ENCODE measurements around the gene NEUROG3.

DNA sequence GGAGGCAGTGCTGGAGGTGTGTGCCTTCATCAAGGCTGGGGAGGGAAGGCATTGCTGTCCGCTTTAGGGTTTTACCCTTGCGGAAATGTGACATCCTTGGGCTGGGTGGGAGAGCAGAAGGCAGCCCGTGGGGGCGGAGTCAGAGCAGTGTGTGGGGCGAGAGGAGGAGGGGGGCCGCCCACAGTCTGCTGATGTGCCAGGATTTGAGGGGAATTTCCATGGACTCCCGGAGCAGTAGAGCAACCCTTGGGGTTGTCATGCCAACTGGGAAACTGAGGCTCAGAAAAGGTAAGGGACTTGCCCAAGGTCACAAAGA, 22.1 kb downstream of the TSPAN15 start:
- PRO-cap, 2 experiments, result peak in 1 of 2 experiments; most common minus-strand start position 89 of the sequence (in 1)

GRCh38 chr10:69573323-69573807, at the start of gene NEUROG3:
Gene NEUROG3, minus strand, starts transcription at chr10:69573422.
- PRO-cap, 2 experiments, result no peak in any of the 2 experiments

DNA sequence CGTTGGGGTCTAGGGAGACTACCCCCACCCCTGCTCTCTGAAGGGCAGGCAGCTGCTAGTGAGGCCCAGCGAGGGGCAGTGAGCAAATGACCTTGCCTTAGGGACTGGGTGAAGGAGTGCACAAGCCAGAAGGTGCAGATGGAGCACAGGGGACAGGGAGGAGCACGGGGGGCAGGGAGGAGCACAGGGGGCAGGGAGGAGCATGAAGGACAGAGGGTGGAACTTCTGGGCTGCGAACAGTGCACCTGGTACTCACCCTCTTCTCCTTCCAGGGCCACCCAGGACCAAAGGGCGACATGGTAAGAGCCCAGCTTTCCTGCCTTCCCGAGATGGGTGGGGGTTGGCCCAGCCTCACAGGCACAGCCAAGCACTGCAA, 87.4 kb downstream of the COL13A1 start:
- PRO-cap, 2 experiments, result no peak in any of the 2 experiments

GRCh38 chr10:69911494-69911838, 109.8 kb downstream of the COL13A1 start:
- PRO-cap, 2 experiments, result no peak in any of the 2 experiments

DNA sequence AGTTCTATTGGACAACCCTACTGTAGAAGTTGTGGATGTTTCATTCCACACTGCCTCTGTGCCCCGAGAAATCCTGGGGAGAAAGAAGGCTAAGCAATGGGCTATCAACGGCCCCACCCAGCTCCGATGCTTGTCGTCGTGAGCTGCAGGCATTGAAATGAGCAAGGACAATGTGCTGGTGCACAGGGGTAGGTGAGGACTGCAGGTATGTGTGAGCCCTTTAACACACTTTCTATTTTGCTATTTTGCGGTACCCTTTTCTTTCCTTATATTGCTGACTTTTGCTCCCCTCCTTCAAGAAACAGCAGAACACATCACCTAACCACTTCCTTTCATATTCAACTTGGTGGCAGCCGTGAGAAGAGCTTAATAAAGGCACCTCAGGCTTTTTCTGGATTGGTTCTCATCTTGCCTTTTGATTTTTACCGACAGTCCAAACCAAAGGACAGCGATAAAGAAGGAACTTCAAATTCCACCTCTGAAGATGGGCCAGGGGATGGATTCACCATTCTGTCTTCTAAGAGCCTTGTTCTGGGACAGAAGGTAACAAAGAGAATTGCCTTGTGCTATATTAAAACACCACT, 39.2 kb downstream of the AIFM2 start:
- PRO-cap, 2 experiments, result no peak in any of the 2 experiments

GRCh38 chr10:70126568-70126902, 6.1 kb downstream of the AIFM2 start:
- PRO-cap, 2 experiments, result no peak in any of the 2 experiments

DNA sequence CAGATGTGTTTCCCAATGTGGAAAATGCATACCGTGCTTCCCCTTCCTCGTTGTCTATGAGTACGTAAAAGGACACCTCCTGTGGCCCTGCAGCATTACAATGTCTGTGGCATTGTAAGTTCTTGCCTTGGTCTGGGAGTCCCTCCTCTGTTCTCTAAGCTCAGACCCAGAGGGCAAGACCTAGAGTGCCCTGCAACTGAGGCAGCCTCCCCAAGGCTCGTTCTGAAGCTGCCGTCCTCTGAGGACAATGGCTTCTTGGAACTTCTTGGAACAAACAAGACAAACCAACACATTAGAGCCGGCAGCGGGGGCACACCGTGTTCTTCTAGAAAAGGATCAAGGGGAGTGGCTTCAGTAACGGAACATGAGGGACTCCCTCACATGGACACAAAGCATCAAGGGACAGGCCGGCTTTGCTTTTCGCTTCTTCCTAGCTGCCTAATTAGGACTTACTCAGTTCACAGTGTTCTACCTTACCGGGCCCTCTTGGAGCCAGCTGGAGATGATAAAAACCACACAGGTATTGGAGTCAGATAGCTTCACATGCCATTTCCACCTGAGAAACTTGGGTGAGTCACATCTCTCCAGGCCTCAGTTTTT, 20.9 kb upstream of the PPA1 start:
- PRO-cap, 2 experiments, result no peak in any of the 2 experiments

GRCh38 chr10:70296396-70297013, 12.7 kb upstream of the NPFFR1 start:
- PRO-cap, 2 experiments, result peak in 1 of 2 experiments; most common plus-strand start chr10:70296787 (in 1); most common minus-strand start chr10:70296599 (in 1)

DNA sequence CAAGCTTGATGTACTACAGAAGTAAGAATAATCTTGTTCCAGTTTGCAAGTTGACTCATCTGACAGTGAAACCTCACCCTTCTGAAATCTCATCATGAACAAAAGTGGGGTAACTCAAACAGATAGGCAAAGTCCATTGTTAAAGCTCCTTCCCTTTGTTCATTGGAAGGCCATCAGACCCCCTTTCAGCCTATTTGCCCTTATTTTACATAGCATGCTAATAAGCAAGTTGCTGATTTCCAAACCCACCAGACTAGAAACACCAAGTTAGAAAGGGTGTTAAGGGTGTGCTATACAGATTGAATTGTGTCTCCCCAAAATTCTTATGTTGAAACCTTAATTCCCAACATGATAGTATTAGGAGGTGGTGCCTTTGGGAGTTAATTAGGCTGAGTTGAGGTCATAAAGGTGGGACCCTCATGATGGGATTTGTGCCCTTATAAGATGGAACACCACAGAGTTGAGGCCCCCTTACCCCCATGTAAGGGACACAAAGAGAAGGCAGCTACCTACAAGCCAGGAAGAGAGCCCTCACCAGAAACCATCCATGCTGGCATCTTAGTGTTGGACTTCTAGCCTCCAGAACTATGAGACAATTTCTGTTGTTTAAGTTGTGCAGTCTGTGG, 13.9 kb downstream of the EIF4EBP2 start:
- PRO-cap, 2 experiments, result no peak in any of the 2 experiments

DNA sequence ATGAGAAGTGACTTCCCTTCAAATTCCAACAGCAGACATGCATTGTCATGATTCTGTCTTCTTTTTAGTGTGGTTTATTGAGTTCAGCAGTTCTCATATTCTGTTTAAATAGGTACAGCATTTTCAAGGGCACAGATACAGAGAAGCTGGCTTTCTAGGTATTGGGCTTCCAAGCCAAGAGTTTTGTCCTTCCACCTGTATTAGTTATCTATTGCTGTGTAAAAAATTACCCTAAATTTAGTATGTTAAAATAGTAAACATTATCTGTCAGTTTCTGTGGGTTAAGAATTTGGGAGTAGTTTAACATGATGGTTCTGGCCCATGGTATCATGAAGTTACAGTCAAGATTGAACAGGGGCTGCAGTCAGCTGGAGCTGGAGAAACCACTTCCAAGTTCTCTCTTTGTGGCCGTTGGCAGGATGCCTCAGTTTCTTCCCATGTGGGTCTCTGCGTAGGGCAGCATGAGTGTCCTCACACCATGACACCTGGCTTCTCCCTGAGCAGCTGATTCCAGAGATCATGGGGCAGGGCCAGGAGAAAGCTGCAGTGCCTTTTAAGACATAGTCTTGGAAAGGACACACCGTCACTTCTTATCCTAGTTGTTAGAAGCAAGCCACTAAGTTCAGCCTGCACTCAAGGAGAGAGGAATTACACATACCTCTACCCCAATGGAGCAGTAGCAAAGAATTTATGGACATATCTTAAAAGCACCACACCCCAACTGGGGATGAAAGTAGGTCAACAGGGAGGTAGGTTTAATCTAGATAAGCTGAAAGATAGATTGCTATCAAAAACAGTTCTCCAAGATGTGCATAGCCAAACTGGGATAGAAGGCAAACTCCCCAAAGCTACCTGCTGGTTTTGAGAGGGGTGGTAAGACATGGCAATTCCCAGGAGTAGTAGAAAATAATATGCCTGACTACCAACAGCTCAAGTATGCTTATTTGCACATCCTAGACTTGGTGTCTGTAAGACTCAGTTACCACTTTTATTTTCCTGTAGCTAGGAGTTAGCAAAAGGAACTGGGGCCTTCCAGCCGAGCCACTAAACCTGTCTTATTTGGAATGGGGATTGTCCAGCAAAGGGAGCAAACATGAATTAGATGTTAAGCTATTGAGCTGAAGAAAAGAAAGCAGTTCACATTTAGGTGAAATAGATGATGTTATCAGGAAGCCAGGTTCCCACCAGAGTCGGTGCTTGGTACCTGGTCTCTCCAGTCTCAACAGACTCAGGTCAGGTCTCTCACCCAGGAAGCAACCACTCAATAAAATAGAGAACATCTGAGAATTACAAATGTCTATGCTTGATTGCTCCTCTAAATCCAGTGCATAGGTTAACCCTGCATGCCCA, 16.3 kb downstream of the NODAL start:
- PRO-cap, 2 experiments, result no peak in any of the 2 experiments

DNA sequence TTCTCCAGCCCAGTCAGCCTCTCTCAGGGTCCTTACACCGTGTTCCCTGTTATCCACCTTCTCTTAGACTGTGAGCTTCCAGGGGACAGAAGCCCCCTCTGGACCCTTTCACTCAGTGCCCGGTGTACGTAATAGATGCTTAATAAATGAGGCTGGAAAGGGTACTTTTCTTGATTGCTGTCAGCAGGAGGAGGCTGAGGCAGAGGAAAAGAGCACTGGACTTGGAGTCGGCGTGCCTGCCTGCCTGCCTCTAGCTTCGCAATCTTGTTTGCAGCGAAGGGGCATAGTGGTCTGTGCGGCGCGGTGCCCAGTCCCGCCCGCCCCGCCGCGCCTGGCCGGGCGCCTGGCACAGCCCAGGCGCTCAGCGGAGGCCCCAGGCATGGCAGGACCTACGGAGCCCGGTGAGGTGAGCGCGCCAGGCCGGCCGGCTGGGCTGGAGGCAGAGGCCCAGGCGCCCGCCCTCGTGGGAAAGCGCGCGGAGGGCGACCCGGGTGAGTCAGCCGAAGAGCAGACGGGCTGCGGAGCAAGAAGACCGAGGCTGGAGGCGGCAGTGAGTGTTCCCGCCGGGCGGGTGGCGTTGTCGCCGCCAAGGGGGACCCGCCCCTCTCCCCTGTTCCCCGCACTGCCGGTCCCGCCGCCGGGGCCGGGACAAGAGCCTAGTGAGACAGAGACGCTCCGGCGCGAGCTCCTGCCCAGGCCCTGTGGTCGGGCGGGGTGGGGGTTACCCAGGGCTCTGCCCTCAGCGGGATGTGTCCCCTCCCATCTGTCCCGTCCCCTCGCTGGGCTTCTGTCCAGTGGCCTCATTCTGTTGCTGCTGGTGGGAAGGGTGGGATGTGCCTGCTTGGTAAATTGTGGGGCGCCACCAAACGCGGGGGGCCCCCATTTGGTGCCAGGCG, 16.8 kb upstream of the NODAL start:
- PRO-cap, 2 experiments, result peak in 2 of 2 experiments; most common plus-strand start position 469 of the sequence (in 1); most common minus-strand start position 252 of the sequence (in 1)

DNA sequence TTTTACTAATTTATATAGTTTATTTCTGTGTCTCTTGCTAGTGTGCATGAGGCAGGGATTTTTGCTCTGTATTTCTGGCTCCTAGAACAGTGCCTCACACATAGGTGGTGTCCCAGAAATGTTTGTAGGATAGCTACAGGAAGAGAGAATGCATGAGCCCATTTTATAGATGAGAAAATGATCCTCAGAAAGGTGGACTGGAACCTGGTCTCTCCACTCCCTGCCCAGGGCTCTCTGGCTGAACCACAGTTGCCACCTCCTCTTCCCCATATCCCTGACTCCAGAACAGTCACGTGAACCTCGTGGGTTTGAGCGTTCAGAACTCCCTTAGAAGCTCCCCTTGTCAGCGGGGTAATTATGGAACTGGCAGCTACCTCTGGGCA, 15.7 kb downstream of the PALD1 start:
- PRO-cap, 2 experiments, result no peak in any of the 2 experiments

DNA sequence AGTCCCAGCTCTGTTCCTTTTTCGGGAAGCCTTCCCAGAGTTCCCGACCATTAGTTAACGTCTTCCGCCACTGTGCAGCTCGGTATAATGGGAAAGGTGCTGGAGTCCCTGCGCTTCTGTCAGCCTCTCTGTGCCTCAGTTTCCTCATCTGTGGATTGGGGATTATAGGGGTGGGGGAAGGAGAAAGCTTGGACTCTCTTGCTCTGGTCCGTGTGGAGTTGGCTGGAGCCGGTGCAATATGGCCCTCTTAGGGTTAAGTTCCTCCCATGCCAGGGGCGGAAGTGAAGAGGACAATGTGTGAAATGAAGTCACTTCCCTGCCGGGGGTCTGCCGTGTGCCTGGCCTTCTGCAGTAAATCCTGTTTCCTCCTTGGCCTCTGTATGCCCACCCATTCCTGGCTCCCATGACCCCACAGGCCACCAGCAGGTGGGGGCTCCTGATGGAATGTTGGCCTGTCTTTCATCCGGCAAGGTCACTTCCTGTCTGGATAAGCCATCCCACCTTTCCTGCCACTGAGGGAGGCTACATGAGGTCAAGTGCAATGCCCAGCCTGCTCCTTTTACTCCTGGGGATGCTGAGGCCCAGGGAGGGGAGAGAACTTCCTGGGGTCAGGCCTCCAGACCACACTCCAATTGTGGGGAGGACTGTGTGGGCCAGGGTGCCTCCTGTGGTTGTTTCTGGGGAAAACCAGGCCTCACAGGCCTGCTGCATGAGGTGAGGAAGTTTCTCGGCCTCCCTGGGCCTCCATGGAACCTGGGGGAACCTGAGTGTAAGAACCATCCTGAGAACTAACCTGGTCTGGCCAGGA, 22.2 kb downstream of the PALD1 start:
- PRO-cap, 2 experiments, result no peak in any of the 2 experiments

DNA sequence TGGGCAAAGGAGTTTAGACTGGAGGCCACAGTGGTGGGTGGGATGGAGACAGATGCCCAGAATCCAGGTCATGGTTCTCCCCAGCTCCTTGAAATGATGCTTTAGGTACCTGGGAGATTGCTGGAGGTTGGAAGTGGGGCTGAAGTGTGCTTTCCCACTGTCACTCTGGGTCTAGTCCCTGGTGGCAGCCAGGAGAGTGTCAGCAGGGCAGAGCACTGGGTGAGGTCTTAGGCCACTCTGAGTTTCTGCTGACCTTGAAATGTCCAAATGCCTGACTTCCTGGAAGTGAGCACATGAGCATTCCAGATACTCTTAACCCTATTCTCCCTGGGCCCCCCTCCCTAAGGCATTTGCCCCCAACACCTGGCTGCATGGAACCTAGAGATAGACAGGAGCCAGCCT, 31.6 kb downstream of the PALD1 start:
- PRO-cap, 2 experiments, result no peak in any of the 2 experiments

GRCh38 chr10:70862424-70862756, 26.0 kb downstream of the PCBD1 start:
- PRO-cap, 2 experiments, result no peak in any of the 2 experiments

DNA sequence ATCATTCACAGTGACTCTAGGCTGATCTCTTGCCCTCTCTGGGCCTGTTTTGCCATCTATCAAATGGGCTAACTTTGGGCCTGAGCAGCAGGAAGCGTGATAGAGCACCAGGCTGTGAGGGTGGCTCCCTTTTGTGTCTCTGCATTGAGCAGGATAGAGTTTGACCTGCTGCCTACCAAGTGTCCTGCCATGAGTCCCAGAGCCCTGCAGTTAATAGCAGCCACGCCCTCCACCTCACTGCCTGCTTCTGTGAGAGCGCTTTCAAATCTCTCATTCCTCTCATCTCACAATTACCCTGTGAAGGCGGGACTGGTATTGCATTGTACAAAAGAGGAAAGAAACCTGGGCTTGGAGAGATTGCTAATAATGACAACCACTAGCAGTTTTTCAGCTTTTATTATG, 39.8 kb downstream of the UNC5B start:
- PRO-cap, 2 experiments, result no peak in any of the 2 experiments

DNA sequence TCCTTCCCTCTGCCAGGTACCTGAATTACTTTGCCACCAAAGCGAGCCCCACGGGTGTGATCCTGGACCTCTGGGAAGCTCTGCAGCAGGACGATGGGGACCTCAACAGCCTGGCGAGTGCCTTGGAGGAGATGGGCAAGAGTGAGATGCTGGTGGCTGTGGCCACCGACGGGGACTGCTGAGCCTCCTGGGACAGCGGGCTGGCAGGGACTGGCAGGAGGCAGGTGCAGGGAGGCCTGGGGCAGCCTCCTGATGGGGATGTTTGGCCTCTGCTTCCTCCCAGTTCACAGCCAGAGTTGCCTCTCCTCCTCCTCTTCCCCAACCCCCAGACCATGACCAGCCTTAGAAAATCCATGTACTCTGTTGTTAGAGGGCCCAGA, 20.0 kb upstream of the SLC29A3 start:
- PRO-cap, 2 experiments, result no peak in any of the 2 experiments

DNA sequence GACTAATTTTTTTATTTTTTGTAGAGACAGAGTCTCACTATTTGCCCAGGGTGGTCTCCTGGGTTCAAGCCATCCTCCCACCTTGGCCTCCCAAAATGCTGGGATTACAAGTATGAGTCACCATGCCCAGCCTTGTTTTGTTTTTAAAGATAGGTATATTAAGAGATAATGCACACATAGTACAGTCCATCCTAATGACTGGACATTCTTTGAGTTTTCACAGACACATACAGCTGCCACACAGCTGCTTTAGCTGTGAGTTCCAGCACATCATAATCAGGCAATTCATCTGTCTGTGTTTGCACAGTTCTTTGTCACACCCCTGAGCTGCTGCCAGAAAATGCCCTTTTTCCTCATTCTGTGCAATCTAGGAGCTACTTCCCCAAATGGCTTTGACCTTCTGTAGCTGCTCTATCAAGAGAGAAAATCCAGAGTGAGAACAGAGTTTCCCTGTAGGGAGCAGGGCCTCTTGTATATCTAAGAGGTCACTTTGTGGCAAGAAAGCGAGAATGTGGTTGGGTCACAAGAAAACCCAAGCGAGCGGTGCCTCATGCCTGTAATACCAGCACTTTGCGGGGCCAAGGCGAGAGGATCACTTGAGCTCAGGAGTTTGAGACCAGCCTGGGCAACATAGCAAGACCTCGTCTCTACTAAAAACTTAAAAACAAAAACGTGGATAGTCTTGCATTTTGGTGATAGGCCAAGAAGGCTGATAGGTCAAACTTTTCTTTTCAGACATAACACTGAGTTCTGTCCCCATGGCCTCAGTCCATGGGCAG, 24.3 kb downstream of the SLC29A3 start:
- PRO-cap, 2 experiments, result no peak in any of the 2 experiments

DNA sequence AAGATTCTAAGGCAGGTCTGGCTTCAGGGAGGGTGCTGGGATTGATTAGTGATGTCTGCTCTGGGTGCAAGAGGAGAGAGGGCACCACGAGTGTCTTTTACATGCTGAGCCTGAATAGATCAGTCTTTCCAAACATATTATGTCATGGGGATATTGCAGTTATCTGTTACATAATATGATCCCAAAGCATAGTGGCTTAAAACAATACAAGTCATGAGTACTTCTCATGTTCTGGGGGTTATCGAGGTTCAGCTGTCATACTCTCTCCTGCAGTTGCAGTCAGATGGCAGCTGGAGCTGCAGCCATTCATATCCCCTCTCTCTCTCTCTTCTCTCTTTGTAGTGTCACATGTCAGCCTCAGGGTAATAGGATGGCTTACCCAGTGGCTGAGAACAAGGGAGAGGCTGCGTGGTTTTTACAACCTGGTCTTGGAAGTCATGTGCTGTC, 26.0 kb downstream of the SLC29A3 start:
- PRO-cap, 2 experiments, result no peak in any of the 2 experiments

DNA sequence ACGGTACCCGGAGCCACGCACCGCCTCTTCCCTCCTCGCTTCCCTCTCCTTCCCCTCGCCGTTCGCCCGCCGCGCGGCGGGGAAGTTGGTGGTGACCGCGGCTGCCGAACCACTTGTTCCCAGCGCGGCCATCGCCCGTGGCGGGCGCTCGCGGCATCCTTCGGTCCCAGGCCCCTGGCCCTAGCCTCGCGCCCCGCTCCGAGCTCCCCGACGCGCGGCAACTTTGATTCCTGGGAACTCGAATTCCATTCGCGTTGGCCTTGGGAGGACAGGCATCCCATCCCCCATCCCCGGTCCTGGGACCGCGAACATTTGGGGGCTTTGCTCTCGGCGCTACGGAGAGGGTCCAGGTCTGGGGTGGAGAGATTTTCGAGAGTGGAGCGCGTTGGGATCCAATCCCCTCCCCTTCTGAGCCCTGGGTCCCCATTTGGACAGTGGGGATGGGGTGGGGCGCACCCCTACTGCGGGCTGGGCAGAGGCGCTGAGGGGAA, 641 bp downstream of the CDH23 start:
- PRO-cap, 2 experiments, result no peak in any of the 2 experiments